H7 (cell line): ENCODE measurements around the genes RPL4, SMAD3 and C15orf61.

DNA sequence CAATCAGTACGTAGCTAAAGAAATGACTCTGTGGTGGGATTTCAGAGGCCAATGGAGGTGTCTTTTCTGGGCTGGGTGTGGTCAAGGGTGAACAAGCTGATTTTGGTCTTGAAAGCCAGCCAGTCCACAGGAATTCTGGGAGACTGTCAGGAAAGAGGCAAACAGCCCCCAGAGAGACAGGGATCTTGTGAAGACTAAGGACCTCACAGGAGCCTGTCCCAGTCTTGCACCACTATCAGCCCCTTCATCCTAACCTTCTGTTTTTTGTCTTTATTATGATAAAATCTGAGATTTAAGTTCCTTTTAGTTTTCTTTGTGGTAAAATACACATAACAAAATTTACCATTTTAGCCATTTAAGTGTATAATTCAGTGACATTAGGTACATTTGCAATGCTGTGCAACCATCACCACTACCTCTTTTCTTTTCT lies 6.4 kb upstream of the RAB11A start:
- RAMPAGE, long total RNA: no peak

GRCh38 chr15:65878820-65879082 lies 9.5 kb downstream of the RAB11A start:
- RAMPAGE, long total RNA: no peak

- RAMPAGE, long total RNA: no peak
Measured at GRCh38 chr15:65970884-65971659, 101.8 kb downstream of the RAB11A start.

DNA sequence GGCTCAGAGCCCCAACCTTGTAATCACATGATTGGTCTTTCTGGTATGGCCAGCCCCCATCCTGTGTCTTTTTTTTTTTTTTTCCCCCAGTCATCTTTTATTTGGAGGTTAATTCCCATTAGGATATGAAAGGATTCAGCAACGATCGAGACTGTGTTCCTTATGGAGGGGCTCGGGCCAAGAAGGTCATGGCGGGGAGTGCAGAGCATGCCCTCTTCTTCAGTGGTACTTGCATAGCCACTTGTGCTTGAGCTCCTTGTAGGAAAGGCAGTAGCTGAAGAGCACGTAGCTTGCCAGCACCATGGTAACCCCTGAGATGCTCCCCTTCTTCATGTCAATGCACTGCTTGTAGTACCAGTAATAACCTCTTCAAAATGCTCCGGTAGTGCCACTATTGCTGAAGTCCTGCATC lies 28.0 kb downstream of the MAP2K1 start:
- RAMPAGE, long total RNA: no peak

- RAMPAGE, long total RNA: no peak
Measured at GRCh38 chr15:66502500-66503565, 1.8 kb downstream of the RPL4 start.

GRCh38 chr15:66504294-66504985 lies at the start of gene RPL4:
Gene RPL4 (minus strand): TSS chr15:66504855.
- RAMPAGE, long total RNA: start-site peak on the minus strand at chr15:66504803-66504842, 2,645 reads

DNA sequence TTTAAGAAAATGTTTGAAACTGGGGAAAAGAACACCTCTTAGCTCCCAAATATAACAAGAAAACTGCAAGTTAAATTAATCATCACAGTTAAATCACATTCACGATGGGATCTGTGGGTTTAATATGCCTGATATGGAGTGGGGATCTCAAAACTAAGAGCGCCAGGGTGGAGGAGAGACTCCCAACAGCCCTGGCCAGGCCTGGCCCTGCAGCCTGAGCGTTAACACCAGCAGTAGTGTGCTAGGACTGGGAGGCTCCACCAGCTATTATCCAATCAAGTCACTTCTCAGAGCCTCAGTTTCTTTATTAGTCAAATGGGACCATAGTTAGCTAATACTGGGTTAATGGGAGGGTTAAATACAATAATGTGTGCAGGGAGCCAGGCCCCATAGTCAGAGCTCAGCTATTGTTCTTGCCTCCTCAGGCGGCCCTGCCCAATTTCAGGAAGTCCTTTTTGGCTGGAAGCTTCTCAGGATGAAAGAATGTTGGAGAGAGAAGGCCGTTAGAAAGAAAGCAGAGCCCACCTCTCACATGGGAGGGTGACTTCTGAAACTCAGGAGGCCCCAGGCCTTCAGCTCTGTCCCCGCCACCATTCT lies 39.6 kb upstream of the SMAD6 start:
- RAMPAGE, long total RNA: no peak

GRCh38 chr15:66849822-66850490 lies 147.9 kb downstream of the SMAD6 start:
- RAMPAGE, long total RNA: no peak

DNA sequence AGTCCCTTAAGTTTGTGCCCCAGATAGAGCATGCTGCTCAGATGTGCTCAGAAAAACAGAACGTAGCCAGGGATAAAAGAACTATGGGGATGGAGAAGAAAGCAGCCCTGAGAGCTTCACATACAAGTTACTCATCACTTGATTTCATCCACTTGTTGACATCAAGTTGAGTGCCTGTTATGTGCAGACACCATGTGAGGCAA lies 72.5 kb upstream of the SMAD3 start:
- RAMPAGE, long total RNA: no peak

DNA sequence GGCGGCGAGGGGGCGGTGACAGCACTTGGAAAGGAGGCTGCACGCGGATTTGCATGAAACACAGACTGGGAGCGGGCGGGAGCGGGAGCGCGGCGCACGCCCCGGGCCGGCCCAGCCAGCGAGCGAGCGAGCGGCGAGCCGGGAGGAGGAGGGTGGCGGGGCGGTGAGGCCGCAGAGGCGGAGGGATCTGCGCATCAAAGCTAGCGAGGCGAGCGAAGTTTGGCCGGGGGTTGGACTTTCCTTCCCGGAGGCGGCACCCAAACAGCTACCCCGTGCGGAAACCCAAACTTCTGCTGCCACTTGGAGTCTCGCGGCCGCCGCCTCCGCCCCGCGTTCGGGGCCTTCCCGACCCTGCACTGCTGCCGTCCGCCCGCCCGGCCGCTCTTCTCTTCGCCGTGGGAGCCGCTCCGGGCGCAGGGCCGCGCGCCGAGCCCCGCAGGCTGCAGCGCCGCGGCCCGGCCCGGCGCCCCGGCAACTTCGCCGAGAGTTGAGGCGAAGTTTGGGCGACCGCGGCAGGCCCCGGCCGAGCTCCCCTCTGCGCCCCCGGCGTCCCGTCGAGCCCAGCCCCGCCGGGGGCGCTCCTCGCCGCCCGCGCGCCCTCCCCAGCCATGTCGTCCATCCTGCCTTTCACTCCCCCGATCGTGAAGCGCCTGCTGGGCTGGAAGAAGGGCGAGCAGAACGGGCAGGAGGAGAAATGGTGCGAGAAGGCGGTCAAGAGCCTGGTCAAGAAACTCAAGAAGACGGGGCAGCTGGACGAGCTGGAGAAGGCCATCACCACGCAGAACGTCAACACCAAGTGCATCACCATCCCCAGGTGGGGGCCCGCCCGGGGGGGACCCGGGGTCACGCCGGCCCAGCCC lies at the start of gene SMAD3:
Gene SMAD3, plus strand, starts transcription at position 56 of the 860 bp plus-strand sequence.
- RAMPAGE, long total RNA: no peak

DNA sequence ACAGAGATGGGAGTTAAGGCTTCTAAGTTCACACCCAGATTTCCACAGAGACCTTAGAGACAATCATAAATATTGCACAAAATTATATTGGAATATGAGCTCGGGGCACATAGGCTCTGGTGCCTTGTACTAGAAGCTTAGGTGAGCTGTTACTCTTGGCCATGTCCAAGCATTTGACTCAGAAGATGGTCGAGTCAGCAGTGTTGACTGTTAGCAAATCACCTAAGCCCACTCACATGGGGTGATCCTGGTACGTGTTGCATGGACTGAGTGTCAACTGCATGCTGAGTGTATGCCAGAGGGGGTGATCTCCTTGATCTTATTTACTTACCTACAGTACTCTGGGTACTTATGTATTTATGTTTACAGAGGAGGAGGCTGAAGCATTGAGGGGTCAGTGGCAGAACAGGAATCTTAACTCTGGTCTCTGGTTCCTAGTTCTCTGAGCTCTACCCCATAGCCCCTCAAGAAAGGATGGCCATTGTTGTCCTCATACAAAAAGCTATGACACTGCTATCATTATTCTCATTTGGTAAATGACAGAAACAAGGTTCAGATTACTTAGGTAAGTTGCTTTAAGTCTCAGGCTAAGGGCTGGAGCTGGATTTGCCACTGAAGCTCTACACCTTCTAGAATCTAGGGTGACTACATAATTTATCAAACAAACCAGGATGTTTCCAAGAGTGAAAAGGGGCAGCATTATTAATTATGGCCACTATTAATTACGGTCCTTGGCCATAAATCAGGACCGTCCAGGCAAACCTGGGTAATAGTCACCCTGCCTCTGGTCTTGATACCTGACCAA lies 14.1 kb downstream of the SMAD3 start:
- RAMPAGE, long total RNA: no peak

DNA sequence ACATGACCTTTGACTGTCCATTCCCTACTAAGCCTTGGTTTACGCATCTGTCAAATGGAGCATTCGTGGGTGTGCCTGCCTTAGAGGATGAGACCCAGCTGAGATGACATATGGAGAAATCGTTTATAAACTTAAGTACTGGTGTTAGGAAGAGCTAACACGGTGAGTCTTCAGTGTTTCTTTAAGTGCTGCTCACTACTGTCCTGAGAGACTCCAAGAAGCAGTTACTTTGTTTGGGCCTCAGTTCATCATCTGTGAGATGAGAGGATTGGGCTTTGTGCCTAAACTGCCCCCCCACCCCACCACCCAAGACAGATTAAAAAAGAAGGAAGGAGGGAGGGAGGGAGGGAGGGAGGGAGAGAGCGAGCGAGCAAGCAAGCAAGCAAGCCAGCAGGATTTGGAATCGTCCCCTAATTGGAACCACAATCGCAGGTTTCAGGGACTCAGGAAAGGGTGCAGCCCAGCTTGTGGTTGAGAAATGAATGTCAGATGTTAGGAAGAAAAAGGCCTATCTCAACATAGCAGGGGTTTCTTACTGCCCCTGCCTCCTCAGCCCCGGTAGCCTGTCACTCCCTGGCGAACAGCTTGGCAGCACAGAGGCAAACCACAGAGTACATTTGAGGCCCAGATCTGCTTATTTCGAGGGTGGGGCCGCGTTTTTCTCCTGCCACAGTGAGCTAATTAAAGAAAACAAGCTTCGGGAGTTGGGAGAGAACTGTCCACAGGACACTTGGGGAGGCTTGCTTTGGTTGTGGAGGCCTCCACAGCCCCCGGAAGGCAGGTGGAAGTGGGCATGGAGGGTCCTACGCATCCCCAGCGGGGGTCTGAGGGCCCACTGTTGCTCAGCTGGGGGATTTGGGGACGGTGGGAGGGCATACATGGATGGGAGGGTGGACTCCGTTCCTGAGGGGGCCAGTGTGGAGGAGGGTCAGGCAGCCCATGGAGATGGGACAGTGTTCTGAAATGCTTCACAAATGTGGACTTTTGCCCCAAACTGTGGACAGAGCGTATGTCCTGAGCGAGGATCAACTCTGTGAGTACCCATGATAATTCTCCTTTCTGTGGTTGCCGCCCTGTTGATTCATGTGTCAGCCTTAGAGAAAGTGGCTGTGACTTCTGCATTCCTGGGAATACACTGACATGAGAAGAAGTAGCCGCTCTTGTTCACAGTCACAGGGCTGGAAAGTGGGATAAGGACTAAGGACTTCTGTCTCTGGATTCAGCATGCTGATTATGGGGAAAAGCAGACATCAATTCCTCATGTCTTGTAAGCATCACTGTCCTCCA lies 33.0 kb downstream of the SMAD3 start:
- RAMPAGE, long total RNA: no peak

DNA sequence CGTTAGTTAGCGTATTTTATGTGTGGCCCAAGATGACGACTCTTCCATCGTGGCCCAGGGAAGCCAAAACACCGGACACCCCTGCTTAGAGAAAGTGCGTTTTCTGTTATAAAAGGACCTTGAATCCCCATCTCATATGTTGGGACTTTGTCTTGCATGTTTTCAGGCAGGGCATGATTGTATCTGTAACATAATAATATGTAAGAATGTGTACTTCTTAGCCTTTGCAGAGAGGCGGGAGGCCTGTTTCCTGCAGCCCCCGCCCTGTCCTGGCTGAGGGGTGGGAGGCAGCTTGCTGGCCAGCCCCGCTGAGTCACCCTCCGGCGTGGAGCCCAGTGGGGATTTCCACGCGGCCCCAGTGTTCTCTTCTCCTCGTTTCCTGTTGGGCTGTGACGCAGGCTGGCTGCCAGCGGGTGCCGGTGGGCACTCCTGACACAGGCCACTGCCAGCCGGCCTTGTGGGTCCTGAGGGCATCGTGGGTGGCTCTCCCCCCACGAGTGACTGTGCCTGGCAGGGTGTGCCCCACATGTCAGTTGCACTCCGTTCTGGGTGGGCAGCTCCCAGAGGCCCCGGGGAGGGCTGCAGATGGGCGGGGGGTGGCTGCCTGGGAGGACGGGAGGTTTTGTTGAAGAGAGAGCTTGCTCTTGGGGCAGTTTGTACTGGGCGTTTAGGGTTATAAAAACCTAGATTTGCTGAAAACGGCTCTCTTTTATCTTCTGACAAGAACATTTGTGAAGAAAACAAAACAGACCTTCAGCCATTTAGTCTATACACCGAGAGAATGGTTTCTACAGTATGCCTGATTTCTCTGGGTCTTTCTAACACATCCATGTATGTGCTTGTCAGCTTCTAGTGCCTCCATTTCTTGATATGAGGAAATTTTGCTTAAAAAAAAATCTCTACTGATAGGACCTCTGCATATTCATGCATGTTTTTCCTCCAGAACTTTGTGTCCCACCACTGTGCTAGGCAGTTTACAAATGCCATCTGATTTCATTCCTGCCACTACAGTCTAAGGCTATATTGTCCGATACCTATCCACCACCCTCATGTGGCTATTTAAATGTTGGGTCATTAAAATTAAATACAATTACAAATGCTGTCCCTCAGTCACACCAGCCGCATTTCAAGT lies 55.9 kb downstream of the SMAD3 start:
- RAMPAGE, long total RNA: no peak

- RAMPAGE, long total RNA: no peak
Measured at GRCh38 chr15:67148287-67148935, 83.0 kb downstream of the SMAD3 start.

GRCh38 chr15:67520895-67521789 lies at the start of gene C15orf61:
Gene C15orf61 (plus strand): TSS chr15:67521131.
- RAMPAGE, long total RNA: start-site peak on the minus strand at chr15:67521641-67521649, 16 reads

- RAMPAGE, long total RNA: no peak
Measured at GRCh38 chr15:68045967-68046388, 8.1 kb upstream of the PIAS1 start.

- RAMPAGE, long total RNA: no peak
Measured at GRCh38 chr15:68205774-68206485, 798 bp upstream of the CALML4 start.

DNA sequence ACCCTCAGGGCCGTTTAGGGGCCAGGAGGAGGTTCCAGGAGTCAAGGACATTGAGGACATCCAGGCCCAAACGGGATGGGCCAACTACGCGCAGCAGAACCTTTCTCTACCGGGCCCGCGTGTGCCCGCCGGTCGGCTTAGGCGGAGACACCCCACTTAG lies 99 bp upstream of the FEM1B start:
- RAMPAGE, long total RNA: no peak

- RAMPAGE, long total RNA: no peak
Measured at GRCh38 chr15:68284698-68285101, 7.2 kb downstream of the FEM1B start.

DNA sequence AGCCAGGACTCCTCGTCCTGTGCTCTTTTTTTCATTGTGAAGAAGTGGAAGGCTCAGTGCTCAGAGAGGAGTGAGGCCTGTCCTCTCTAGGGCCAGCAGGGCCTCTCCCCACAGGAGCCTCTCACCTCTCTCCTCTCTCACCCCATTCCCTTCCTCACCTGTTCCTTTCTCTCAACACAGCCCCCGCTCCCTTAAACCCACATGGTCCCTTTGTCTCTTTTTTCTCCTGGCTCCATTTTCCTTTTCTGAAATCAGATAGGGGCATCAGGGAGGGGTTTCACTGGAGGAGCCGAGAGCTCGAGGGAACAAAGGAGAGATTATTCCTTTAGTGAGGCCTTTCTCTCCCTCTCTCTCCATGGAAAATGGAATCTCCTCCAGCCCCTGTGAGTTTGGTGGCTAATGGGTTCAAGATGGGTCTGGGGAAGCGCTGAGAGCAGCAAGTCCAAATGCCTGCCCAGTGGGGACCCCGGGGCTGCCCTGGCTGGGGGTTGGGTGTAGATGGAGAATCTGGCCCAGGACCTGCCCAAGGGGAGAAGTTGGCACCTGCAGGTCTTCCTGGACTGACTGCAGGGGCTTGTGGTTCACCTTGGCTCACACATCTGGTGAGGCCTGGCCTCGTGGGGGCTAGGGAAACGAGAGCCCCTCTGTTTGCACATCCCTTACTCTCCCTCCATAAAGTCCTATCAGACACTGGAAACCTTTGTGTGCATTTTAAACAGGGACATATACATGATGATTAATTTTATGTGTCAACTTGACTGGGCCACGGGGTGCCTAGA lies 56.8 kb downstream of the ITGA11 start:
- RAMPAGE, long total RNA: no peak